Pulmonary lymph node (tissue), 1 donor: Measurements from ENCODE around the genes PRKCQ and SFMBT2.

GRCh38 chr10:6251215-6251414 is 48.4 kb downstream of the PFKFB3 start:
- PRO-cap: no peak

DNA sequence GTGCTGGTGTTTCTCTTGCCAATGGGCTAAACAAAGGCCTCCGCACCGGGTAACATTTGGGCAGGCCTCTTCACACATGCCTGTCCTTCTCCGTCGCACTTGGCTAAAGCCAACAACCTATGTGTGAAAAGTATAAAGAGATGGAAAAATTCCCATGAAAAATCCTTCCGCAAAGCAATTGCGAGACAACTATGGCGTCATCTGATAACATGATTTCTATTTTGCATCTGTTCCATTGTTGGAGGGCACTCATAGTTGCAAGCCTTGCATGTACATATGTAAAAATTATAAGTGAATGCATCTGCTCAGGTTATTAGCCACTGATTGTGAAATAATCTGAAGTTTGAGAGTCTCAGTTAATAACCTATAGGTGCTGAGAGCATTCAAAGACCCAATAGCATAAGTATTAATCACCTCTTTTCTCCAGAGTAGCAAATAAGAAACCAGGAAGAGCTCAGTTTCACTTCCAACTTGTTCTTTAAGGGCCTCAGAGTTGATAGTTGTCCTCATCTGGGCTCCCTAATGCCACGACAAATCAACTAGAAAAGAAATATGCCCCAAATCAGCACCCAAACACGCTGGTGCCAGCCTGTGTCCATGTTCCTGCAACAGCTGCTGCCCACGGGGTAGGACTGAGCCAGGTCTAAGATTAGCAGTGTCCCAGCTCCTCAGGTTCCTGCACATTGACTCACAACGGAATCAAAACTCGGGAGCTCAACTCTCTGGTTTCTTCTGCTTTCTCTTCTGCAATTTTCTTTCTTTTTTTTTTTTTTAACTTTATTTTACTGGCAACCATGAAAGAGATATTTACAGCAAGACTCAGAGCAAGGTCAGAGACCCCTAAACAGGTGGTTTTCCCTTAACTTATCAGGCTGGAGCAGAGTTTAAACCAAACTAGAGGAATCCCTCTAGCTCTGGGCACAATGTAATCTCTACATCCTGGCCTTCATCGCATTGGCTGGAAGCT is 125.8 kb downstream of the PFKFB3 start:
- PRO-cap: no peak

DNA sequence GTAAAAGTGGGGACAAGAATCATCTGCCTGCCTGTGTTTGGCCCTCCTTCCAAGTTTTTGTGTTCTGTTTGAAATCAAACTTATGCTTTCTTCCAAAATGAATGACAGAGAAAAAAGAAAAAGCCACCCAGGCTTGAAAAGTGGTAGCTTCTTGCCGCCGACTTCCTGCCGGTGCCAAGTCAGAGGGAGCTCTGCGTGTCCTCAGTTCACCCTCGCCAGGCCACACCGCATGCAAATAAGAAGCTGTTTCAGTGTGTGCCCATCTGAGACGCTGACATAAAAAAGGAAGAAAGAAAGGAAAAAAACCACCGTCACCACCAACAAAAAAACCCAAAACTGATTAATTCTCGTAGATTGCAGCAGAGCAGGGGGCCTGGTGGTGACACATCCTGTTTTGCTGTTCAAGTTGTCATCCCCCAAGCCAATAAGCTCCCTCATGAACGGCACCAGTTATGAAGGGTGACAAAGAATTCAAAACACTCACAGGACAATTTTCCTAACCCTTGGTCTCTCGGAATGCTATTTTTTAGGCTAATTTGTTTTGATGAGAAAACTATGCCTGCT is 145.3 kb downstream of the PFKFB3 start:
- PRO-cap: bidirectional peak, plus-strand start at position 352 of the sequence, minus-strand start at position 170 of the sequence

- PRO-cap: no peak
These were observed 106.1 kb downstream of the PRKCQ start for GRCh38 chr10:6473825-6474446.

DNA sequence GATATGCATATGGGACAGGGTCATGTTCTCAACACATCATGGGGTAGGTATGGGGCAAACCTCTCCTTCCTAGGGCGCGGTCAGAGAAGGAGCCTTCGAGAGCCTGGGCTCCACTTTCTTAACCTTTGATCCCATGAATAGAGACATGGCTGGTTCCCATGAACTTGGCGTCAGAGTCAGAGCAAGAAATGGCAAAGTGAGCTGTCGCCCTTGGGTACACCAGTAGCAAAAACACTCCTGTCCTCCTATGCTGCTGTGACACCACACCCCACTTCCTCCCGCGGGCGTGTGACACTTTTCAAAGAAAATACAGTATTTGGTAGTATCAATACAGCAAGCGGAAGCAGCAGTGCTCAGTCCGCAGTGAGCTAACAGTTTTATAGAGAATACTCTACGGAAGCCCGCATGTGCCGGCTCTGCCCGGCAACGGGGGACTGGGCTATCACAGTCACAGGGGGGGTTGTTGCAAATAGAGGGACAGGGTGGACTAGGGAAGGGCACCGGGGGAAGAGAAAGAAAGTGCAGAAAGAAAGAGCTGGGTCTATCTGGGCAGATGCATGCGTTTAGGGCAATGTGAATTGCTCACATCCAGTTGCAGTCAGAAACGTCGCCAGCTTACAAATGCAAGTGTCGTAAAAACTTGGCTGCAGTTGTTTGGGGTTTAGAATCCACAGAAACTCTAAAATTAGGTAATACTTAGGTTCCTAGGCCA is 49.8 kb downstream of the PRKCQ start:
- PRO-cap: bidirectional peak, plus-strand start at position 328 of the sequence, minus-strand start at position 233 of the sequence

GRCh38 chr10:6557970-6558640 is 22.0 kb downstream of the PRKCQ start:
- PRO-cap: unidirectional peak, plus-strand start at chr10:6558589

DNA sequence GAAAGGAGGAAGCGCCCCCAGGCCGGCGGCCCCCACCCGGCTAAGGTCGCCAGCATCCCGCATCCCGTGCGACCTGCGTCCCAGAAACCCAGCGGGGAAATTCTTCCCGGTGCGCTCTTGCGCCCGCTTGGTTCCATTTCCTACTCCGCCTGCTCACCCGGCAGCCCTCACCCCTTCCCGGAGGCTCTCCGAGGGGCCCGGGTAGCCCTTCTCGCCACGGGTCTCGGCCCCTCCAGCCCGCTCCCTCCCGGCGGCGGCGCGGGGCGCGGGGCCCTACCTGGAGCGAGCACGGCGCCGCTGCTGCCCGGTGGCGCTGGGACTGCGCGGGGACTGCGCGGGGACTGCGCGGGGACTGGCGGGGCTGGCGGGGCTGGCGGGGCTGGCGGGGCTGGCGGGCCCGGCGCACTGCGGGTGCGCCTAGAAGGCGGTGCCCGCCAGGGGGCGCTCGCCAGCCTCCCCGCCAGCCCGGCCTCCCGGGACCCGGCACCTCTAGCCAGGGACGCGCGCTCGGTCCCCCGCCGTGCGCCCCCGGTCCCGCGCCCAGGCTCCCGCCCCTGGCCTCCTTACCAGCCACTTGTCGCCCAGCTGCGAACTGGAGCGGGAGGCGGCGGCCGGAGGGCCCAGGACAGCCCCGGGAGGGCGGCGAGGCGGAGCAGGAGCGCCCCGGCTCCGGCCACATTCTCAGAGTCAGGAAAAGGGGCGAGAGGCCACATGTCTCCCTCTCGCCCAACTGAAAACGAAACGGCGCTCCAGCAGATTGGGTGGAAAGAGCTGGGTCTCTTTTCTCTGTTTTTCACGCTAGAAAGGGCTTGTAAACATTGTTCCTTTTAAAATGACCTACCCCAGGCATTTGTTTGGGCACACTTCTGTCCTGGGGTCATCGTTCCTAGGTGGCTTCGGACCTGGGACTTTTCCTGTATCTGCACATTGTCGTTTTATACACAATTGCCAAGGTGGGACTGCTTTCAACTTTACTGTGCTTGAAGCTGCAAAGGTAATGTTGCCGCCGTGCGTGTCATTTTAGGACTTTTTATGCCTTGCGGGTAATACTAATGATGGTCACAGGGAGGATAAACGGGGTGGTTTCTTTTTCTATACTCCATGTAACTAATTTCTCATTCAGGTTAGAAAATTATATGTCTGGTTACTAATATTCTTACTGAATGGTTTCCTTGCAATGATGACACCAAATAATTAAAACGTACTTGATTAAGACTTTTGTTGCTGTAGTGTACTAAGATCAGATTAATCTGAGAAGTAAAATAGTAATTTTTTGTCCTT is at the start of gene PRKCQ:
PRKCQ (minus strand) TSS at position 343 of the 1,281 bp plus-strand sequence.
- PRO-cap: bidirectional peak, plus-strand start at position 590 of the sequence, minus-strand start at position 683 of the sequence; bidirectional peak, plus-strand start at position 755 of the sequence, minus-strand start at position 732 of the sequence; unidirectional peak, plus-strand start at position 755 of the sequence

DNA sequence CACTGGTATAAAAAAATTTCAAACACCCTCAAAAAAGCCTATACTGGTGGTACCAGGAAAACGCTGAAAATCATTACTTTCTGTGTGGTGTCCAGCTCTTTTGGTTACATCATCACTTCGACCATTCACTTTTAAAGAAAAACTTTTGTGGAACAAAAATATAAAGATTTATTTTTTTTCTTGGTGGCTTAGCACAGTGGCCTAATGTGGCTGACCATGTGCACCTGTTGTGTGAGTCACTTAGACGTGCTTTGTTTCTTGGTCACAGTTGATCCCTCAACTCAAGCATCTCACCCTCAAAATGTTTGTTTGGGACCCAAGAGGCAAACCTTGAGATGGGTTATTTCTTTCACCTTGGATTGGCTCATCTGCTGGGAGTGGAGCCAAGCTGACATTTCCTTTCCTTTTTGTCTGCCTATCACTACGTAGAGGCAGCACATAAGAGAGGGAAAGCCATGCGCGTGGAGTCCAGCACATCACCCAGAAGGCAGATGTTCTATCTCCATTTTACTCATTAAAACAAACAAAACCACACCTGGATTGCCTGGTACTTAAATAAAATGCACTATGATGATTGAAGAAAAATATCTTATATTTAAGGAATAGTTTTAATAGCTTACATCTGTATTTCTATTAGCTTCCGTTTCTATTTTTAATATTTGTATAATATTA is 6.4 kb upstream of the PRKCQ start:
- PRO-cap: unidirectional peak, plus-strand start at position 434 of the sequence

GRCh38 chr10:6928656-6929030 is 348.6 kb upstream of the PRKCQ start:
- PRO-cap: no peak

GRCh38 chr10:7233178-7233582 is 177.7 kb downstream of the SFMBT2 start:
- PRO-cap: no peak

DNA sequence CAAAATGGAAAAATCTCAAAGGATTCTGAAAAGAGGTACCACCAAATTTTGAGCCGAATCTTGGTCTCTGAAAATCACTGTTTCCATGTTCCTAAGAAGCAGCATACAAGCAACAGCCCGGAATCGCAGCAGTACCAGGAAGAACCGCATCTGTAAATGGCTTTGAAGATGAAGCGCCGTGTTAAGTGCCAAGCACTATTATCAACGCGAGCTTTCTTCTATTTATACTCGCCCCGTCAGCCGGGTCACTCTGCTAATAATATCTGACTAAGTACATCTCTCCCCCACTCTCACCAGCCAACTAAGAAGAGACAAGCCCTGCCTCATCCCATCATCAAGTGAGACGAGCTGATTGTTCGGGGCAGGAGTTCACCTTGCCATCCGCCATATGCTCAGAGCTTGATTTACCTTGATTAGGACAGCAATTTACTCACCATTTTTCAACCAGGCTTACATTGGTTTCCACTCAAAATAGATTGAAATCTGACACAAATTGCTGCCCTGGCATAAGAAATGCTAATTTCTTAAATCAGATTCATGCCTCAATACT is 13.2 kb downstream of the SFMBT2 start:
- PRO-cap: no peak

DNA sequence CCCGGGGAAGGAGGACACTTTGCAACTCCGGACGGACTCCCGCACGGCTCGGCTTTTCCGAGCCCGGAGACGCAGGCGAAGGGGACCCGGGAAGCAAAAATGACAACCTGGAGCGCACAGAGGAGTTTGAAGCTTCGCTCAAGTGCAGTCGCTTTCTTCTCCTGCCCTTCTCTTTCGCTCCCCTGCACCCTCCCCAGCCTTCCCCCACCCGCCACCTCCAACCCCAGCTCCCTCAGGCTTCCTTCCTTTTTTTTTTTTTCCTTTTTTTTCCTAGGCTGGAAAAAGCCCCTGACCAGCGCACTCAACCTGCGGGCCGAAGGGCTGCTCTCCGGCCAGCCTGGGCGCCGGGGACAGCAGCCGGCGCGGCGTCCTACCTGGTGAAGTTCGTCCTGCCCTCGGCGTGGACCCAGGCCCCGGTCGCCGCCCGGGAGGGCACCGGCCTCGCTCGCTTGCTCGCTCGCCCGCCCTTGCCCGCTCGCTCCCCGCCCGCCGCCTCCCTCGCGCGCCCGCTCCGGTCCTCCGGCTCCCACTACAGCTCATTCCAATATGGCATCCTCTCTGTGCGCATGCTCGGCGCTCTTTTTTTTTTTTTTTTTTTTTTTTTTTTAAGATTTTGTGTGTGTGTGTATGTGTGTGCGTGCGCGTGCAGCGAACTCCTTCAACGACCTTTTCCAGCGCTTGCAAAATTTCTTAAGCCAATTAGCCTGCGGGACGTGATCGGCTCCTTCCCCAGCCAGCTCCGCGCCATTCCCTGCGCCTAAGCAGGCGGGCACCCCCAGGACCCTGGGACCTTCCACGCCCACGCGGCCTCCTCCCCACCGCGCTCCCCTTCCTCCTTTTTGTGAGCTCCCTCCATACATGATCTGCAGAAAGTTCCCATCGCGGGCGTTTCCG is at the start of gene SFMBT2:
SFMBT2 (minus strand) TSS at position 548 of the 894 bp plus-strand sequence.
- PRO-cap: bidirectional peak, plus-strand start at position 331 of the sequence, minus-strand start at position 173 of the sequence; bidirectional peak, plus-strand start at position 698 of the sequence, minus-strand start at position 543 of the sequence

DNA sequence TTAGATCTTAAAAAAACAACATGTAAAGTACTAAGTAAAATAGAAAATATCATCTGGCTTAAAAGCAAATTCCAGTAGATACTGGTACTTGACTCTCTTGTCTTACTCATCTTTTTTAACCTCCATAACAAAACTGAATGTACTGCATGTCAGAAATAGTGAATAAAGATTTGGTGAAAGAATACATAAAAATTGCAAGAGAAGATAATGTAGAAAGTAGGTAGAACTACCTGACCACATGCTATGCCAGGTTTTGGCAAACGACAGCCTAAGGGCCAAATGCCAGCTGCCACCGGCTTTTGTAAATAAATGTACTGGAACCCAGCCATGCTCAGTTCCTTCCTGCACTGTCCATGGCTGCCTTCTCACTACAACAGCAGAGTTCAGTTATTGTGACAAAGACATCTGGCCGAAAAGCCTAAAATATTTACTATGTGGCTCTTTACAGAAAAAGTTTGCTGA is 14.0 kb downstream of the KIN start:
- PRO-cap: no peak

- PRO-cap: no peak
These were observed 8.5 kb downstream of the GATA3 start for GRCh38 chr10:8062780-8063517.

- PRO-cap: no peak
These were observed 352.7 kb downstream of the GATA3 start for GRCh38 chr10:8407162-8407619.

GRCh38 chr10:9301396-9301845 is 1246.9 kb downstream of the GATA3 start:
- PRO-cap: no peak

GRCh38 chr10:10213164-10213961 is 804.3 kb upstream of the CELF2 start:
- PRO-cap: unidirectional peak, plus-strand start at chr10:10213496

DNA sequence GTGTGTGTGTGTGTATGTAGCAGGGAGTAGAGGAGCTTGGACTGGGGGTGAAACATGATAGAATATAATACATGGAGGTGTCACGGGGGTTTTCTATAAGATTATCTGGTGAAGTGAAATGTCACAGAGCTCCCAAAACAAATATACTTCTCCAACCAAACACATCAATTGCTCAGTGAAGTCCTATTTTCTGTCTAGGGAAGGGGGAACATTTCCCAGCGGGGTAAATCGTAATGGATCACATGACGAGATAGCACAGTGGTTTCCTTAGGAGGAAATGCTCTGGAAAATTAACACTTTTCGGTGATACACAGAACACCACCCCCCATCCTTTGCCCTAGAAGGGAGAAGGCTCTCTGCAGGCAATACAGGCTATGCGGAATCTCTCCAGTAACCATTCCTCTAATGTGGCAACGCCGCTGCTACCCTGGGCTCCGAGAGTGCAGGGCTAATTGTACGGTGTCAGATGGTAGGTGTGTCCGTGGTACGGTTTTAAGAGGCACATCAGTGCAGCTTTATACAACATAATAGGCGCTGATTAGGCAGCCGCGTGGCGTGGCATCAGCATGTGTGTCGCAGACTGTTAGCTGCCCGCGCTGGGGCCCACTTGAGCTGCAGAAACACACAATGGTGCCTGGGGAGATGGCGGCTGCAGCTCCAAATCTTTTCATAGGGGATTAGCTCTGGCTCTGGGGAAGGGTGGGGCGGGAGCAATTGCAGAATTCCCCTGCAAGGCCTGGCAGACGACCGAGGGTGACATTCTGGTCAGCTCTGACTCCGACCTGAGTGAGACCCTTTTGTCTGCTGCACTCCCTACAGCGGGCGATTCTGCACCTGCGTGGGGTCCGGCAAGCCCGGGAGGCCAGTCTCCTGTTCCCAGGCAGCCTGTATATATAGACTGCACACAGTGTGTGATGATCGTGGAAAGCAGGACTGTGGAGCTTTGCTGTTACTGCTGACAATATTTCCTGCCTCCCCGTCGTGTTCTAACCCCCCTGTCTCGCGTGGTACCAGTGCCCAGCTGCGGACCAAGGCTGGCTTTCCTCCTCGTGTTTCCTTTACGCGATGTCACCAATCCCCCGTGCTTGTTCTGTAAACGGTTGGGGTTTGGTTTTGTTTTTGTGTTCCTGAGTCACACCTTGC is 722.8 kb upstream of the CELF2 start:
- PRO-cap: no peak

- PRO-cap: no peak
These were observed 219.2 kb upstream of the CELF2 start for GRCh38 chr10:10798088-10799168.

DNA sequence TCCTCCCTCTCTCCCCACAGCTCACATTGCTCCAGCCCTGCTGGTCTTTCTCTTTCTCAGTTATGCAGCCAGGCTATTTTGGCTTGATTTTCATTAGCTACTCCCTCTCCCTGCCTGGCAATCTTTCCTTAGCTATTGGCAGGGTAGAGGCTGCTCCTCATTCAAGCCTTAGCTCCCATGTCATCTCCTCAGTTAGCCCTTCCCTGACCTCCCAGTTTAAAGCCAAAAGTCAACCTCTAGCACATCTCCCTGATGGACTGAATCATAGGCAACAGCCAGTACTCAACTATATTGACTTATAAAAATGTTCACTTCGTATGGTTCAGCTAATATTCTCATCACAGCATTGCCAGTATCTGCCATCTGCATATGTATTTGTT is 214.3 kb upstream of the CELF2 start:
- PRO-cap: no peak